NCI-H460 (cell line): Measurements from ENCODE around the genes ZNG1A and SPATA6L.

GRCh38 chr9:21798-21997, 7.6 kb downstream of the WASHC1 start:
RAMPAGE:
- cytosol, long total RNA: no peak
- long total RNA: no peak
- nucleus, long total RNA: no peak

DNA sequence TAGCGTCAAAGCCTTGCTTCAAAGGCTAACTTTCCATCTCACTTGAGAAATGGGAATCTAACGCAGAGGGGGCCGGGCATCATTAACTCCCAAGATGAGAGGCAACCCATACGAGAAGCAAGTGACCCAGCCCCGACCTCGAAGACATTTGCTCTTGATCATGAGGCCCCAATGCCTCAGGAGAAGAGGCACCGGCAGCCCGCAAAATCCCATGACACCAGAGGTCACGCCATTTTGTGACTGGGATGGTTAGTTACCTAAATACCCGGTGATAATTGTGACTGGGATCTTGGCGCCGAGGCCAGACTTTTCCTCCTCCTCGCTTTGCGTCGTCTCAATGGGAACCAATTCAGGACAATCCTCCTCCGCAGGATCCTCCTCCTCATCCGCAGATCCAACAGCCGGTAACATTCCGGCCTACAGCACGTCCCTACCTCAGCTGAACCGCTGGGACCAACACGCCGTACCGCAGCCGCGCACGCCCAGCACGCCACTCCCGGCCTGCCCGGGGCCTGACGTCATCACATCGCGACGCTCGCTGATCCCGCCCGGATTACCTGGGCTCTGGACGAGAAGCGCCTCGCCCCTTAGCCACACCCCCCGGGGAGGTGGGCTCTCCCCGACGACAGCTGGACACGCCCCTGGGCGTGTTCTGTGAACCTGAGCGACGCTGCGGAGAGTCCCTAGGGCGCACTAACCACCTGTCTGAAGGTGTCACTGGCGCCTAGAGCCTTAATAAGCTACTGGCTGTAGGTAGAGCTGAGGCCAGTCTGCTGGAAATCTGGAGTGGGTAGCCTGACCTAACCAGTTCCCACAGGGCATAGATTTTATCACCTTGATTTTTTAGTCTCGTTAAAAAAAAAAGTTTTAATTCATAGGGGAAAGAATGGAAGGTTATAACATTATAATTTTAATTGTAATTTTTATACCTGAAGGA, at the start of gene ZNG1A:
TSS of gene ZNG1A (minus strand) at position 498 of the 937 bp plus-strand sequence.
RAMPAGE:
- cytosol, long total RNA: start-site peak on the minus strand centred at position 468 of the sequence, 62 bp wide, 1,182 and 1,463 reads in 2 replicates
- long total RNA: start-site peak on the minus strand centred at position 467 of the sequence, 72 bp wide, 97 and 1,253 reads in 2 replicates
- nucleus, long total RNA: start-site peak on the minus strand centred at position 458 of the sequence, 42 bp wide, 729 and 247 reads in 2 replicates

DNA sequence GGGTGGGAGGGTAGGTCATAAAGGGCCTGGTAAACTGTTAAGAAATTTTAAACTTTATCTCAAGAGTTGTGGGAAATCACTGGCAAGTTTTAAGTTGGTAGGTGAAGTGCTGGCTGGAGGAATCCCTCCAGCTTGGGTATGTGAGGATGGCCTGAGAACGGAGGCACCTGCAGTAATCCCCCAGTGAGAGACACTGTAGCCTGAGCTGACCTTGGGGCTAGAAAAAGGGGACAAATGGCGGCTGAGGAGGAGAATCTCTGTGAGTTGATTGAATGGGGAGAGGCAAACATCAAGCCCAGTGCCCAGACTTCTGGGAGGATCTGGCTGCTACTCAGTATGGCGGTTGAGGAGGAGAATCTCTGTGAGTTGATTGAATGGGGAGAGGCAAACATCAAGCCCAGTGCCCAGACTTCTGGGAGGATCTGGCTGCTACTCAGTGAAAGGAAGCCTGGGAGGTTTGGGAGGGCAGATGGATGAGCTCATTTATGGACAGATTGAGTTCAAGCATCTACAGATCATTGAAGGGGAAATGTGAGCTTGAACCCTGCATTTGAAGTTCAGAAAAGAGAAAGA, 40.4 kb downstream of the KANK1 start:
RAMPAGE:
- cytosol, long total RNA: no peak
- long total RNA: no peak
- nucleus, long total RNA: no peak

GRCh38 chr9:696317-696993, 145.0 kb upstream of the DMRT1 start:
RAMPAGE:
- cytosol, long total RNA: no peak
- long total RNA: no peak
- nucleus, long total RNA: no peak

RAMPAGE:
- cytosol, long total RNA: no peak
- long total RNA: no peak
- nucleus, long total RNA: no peak
Observed at GRCh38 chr9:1052418-1052746, 2.2 kb downstream of the DMRT2 start.

DNA sequence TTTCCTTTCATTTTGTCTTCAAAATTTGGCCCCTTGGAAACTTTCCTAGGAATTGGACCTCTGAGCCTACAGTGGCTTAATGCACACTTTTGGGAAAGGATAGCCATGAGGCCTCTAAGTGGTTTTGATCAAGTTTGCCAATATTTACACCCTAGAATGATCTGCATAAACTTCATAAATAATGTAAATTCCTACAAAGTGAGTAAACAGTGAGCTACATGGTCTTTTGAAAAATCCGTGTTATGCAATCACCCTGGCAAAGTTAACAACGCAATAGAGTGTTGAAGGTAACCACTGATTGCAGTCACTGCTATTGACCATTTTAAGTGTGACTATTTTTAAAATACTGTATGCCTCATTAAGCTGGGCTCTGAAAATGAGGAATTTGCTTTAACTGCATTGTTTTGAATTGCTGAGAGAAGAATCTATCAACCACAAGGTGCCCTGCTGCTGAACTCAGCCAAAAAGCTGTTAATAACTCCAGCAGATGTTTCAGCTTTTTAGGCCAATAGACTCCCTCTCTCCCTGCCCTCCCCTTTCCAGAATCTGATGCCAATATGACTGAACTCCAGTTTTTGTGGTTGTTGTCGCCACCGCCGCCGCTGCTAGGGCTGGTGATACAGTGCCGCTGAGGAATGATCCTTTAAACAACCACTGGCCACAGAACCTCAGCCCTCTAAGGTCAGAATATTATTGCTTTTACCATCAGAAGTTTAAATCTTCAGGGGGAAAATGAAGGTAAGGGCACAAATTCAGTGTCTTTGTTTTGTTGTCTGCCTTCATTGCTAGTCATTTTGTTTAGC, 35.3 kb upstream of the SMARCA2 start:
RAMPAGE:
- cytosol, long total RNA: no peak
- long total RNA: no peak
- nucleus, long total RNA: no peak

DNA sequence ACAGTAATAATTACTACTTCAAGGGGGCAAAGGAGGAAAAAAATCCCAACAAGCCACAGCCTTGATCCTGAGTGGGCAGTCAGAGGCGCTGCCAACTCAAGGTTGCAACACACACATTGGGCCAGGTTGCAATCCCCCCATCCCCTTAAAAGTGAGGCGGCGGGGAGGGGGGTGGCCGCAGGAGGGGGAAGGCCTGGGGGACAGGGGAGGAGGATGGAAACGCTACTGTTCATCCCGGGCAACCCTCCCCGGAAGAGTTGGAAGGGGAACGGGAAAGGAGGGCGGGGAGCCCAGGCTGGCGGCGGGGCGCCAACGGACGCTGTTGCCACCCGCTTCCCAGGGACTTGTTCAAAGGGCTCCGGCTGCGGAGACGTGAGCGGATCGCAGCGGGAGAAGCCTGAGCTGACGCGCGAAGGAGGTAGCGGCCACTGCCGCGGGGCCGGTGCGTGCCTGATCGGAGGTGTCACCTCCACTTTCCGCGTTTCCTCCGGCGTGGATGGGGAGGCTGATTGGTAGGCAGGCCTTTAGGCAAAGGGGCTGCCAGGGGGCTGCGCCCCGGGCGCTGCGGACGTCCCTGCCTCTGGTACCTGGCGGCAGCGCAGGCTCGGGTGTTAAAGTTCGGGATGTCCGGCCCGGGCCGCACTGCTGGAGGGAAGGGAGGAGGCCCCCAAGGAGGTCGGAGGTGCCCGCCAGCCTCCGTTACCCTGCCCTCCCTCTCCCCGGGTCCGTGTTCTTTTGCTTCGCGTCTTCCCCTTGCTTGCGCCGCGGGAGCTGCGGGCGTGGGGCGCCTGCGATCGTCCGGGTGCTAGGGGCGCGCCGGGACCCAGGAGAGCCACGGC, 774 bp downstream of the SMARCA2 start:
RAMPAGE:
- cytosol, long total RNA: no peak
- long total RNA: no peak
- nucleus, long total RNA: no peak

RAMPAGE:
- cytosol, long total RNA: no peak
- long total RNA: no peak
- nucleus, long total RNA: no peak
Observed at GRCh38 chr9:2073001-2073457, 57.9 kb downstream of the SMARCA2 start.

DNA sequence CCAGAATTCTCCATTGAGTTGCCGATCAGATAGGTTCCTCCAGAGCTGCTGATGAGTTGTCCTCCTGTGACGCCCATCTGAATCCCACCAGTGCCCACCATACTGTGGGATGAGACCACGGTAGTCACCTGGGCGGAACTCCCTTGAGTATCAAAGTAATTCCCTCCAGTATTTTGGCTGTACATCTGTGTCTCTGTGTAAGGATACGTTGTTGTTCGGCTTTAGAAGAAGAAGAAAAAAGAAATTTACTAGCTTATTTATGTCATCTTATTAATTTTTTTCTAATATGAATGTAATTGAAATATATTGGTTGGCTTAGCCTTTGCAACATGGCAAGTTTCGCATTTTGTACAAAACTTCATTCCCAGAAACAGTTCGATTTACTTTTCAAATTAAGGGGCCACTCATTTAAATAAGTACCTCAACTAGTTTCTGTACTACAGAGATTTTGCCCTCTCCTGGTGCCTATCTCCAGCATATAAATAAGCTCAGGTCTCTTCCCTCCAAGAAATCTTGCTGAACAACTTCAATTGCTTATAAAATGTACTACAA, 195.4 kb downstream of the RFX3 start:
RAMPAGE:
- cytosol, long total RNA: no peak
- long total RNA: no peak
- nucleus, long total RNA: no peak

DNA sequence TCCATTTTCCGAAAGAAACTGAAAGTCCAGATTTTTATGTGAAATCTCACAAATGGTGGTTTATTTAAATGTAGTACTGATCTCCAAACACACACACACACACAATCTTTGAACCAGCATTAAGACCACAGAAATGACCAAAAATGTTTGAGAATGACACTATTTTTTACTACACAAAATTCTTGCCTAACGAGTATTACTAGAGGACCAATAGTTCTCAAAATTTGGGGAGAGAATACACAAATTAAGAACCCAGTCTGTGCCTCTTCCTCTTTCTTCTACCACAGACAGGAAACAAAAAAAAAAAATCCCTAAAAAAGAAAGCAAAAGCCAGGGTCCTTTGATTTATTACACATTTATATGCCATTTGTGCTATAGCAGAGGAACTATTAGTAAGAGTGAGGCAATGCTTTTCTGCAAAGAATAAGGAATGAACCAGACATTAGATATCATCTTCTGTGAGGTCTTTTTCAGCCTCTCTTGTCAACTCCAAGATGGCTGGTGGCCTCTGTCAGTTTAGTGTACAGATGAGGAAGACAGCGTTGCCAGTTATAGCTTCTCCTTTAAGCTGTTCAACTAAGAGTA, 127.7 kb downstream of the RFX3 start:
RAMPAGE:
- cytosol, long total RNA: no peak
- long total RNA: no peak
- nucleus, long total RNA: no peak

RAMPAGE:
- cytosol, long total RNA: no peak
- long total RNA: no peak
- nucleus, long total RNA: no peak
Observed at GRCh38 chr9:4066021-4066366, 233.9 kb downstream of the GLIS3 start.

GRCh38 chr9:4297045-4297365, 2.9 kb downstream of the GLIS3 start:
RAMPAGE:
- cytosol, long total RNA: no peak
- long total RNA: no peak
- nucleus, long total RNA: no peak

DNA sequence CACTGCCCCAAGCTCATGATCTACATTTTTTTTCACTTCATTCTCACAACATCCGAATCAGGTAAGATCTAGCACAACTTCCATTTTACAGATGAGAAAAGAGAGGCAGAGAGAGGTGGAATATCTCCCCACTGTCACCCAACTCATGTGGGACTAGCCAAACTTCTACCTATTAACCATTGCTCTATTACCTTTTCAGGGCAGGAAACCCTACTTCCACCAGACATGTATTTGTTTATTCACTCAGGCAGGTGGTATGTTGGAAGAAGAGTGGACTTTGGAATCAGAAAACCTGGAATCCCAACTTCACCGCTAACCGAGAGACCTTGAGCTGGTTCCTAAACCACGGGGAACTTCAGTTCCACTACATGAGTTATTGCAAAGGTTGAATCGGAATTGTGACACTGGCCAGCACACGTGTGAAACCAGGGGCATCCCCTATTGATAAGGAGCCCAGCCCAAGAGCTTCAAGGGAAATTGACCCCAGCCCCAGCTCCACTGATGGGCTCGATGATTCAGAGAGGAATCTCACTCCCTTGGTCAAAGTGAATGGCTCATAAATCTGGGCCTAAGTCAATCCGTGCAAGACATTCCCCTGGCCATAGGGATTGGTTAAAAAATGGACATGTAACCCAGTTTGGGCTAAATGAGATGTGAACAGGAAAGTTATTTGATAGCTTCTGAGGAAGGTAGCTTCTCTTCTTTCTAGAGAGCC, 5.3 kb upstream of the GLIS3 start:
RAMPAGE:
- cytosol, long total RNA: no peak
- long total RNA: no peak
- nucleus, long total RNA: no peak

RAMPAGE:
- cytosol, long total RNA: no peak
- long total RNA: no peak
- nucleus, long total RNA: no peak
Observed at GRCh38 chr9:4553659-4554088, 63.4 kb downstream of the SLC1A1 start.

GRCh38 chr9:4596059-4596534, 66.0 kb upstream of the PLPP6 start:
RAMPAGE:
- cytosol, long total RNA: no peak
- long total RNA: no peak
- nucleus, long total RNA: no peak

DNA sequence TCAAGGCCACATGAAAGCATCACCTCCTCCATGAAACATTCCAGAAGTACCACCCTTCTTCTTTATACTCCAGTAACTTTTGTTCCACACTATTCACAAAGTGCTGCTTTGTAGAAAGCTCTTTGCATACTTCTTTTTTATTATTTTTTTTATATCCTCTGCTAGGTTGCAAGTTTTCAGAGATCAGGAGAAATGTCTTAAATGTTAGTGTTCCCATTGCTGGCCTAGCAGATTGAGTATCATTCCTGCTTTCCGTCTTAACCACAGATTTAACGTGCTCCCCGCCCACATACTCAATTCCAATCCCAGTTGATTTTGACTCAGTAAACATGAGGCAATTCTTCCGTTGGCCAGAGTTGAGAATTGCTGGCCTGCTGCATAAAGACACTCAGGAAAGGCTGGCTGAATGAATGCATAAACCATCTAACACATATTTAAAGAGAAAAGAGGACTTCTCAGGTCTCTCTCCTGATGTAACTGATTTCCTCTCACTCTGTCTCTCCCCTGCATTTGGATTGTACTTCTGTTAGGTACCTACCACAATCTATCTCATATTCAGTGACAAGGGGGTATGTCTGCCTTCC, 46.9 kb upstream of the PLPP6 start:
RAMPAGE:
- cytosol, long total RNA: no peak
- long total RNA: no peak
- nucleus, long total RNA: no peak

DNA sequence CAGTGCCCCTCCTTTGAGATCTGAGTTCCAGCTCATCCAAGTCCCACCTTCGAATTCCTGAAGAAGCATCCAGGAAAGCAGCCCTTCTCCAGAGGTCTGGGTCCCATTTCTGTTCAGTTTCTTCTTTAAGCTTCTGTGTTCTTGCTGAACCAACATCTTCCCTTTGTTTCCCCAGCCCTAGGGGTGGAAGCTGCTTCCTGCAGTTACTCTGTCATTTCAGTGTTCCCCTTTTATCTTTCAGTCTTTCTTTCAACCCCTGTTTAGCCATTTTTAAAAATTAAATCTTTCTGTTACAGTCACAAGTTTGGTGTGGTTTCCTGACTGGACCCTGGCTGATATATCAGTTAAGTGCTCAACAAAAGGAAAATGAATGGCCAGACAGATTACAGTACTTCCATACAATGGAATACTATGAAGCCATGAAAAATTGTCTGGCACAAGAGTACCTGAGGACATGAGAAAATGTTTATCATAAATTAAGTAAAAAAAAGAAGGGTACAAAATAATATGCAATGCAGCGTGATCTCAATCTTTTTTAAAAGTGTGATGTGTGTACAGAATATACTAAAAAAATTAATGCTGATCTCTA, 35.6 kb upstream of the PLPP6 start:
RAMPAGE:
- cytosol, long total RNA: no peak
- long total RNA: no peak
- nucleus, long total RNA: no peak

GRCh38 chr9:4665957-4666872, at the start of gene SPATA6L:
SPATA6L (minus strand) TSS chr9:4666480.
RAMPAGE:
- cytosol, long total RNA: no peak
- long total RNA: no peak
- nucleus, long total RNA: no peak

RAMPAGE:
- cytosol, long total RNA: no peak
- long total RNA: no peak
- nucleus, long total RNA: no peak
Observed at GRCh38 chr9:4739558-4739843, 1.5 kb downstream of the AK3 start.

DNA sequence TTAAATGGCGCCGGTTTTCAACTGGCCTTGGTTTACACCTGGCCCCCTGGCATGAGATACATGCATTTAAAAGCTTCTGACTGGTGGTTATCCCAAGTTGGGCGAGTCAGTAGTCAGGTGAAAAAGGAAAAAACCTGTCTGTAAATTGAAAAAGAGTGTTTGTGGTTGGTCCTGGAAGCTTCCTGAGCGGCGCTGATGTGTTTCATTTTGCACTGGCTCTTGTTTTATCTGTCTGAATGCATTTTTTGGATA, 1.2 kb downstream of the RCL1 start:
RAMPAGE:
- cytosol, long total RNA: no peak
- long total RNA: no peak
- nucleus, long total RNA: no peak